ENCODE measurements around a stretch of chr9.

- RRBS, result no CpG with 5 or more reads among the region's 3 CpGs
Measured at GRCh38 chr9:69470633-69470871, 145.5 kb downstream of the ENTREP1 start.

GRCh38 chr9:69632554-69633136 is 39.5 kb downstream of the APBA1 start:
- RRBS, result no CpG with 5 or more reads among the region's 4 CpGs

DNA sequence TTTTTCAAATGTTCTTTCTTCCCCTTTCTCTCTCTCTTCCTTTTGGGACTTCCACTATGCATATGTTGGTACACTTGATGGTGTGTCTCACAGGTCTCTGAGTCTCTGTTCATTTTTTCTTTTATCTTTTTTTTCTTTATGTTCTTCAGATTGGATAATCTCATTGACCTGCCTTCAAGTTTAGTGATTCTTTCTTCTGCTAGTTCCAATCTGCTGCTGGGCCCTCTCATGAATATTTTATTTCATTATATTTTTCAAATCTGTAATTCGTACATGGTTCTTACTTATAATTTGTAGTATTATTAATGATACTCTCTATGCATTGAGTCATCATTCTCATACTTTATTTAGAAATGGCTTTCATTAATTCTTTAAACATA is 69.1 kb upstream of the SMC5 start:
- RRBS, result no CpG with 5 or more reads among the region's 1 CpG

DNA sequence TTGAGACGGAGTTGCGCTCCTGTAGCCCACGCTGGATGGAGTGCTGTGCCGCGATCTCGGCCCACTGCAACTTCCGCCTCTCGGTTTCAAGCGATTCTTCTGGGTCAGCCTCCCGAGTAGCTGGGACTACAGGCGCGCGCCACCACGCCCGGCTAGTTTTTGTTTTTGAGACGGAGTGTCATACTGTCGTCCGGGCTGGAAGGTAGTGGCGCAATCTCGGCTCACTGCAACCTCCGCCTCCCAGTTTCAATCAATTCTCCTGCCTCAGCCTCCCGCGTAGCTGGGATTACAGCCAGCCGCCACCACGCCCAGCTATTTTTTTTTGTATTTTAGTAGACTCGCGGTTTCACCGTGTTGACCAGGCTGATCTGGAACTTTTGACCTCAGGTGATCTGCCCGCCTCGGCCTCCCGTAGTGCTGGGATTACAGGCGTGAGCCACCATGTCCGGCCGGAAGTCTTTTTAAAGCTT is 1.2 kb downstream of the SMC5 start:
- RRBS, result 50% methylated on average over 2 of the region's 34 CpGs

DNA sequence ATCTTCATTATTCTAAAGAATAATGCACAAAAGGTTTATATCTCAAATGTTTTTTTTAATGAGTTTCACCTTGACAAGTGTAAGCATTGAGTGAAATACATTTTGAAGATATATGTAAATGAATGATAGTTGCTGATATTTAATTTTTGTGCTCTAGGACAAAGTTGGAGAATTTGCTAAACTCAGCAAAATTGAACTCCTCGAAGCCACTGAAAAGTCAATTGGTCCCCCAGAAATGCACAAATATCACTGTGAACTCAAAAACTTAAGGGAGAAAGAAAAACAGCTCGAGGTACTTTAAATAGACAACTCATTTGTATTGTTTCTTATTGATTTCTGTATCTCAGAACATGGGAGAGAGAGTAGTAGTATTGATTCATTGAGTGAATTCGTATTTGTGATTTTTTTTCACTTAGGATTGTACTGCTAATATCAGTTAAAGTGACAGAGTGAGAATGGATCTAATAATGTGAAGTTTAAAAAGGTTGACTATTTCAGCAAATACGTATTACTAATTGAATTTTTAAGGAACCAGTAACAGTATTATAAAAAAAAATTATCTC is 19.6 kb downstream of the SMC5 start:
- RRBS, result no CpG with 5 or more reads among the region's 4 CpGs

DNA sequence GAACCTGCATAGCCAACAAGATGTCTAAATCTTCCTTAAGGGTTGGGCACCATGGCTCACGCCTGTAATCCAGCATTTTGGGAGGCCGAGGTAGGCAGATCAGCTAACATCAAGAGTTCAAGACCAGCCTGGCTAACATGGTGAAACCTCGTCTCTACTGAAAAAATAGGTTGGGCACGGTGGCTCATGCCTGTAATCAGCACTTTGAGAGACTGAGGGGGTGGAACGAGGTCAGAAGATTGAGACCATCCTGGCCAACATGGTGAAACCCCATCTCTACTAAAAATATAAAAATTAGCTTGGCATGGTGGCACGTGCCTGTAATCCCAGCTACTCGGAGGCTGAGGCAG is 43.2 kb downstream of the SMC5 start:
- RRBS, result no CpG with 5 or more reads among the region's 7 CpGs

- RRBS, result no CpG with 5 or more reads among the region's 1 CpG
Measured at GRCh38 chr9:70404859-70405101, 9.7 kb downstream of the KLF9 start.

- RRBS, result no CpG with 5 or more reads among the region's 7 CpGs
Measured at GRCh38 chr9:70466914-70467646, 52.6 kb upstream of the KLF9 start.

DNA sequence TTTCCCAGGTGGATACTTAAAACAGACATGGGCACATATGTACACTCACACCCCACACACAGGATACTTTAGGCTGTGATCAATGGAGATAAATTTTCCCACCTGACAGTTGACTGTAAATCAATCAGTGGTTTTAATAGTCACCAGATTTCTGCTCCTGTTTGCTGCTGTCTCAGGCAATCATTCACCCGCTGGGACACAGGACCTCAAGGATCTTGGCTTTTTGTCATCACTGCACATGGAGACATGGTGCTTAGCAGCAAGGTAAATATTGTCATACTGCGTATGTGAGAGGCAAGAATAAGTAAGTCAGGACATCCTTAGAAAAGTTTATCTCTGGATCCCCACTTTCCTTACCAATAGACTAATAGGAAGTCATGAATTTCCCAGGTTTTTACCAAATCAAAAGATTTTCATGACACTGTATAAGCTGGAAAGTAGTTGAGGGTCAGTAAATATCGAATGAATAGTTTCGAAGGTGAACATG is 60.8 kb upstream of the KLF9 start:
- RRBS, result no CpG with 5 or more reads among the region's 4 CpGs

- RRBS, result no CpG with 5 or more reads among the region's 20 CpGs
Measured at GRCh38 chr9:70480165-70481053, 66.0 kb upstream of the KLF9 start.

- RRBS, result no CpG with 5 or more reads among the region's 2 CpGs
Measured at GRCh38 chr9:70574306-70574990, 160.0 kb upstream of the KLF9 start.

DNA sequence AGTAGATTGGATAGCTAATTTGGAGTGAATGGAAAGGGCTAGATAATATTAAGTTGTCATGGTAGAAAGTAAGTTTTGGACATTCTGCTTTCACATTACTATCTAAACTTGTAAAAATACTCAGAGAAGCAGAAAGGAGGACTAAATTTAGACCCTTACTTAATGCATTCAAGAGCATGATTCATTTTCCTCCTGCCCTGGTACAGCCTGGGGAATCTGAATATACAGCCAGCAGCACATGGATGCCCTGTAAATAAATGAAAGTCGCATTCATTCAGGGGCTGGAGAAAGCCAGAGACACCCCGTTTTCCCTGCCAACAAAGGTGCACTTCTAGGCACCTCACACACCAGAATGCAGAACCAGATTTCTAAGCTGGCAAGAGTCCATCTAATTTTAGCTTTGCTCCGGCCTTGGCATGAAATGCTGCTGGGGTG is 172.7 kb upstream of the KLF9 start:
- RRBS, result no CpG with 5 or more reads among the region's 3 CpGs

- RRBS, result no CpG with 5 or more reads among the region's 1 CpG
Measured at GRCh38 chr9:70594581-70594916, 180.1 kb upstream of the KLF9 start.

GRCh38 chr9:71699702-71700065 is 68.6 kb downstream of the CEMIP2 start:
- RRBS, result no CpG with 5 or more reads among the region's 4 CpGs

DNA sequence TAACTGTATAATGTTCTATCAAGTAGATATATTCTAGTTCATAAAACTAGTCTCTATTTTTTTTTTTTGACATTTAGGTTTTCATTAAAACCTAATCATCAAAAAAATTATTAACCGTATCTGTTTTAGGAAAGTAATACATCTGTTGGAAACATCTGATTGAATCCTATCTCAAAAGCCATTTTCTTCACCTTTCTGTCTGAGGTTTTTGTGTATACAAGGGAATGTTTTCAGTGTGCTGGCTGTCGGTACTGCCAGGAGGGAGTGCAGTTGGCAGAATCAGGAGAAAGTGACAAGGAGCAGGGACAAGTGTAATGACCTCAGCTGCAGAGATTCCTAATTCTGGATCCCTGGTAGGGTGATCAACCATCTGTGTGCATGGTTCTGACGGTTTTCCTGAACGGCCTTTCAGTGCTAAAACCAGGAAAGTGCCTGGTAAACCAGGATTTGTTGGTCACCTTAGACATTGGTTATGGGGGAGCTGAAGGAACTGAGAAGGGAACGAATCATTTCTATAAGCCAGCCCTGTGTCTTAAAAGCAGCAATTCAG is 1.6 kb upstream of the GDA start:
- RRBS, result no CpG with 5 or more reads among the region's 5 CpGs

DNA sequence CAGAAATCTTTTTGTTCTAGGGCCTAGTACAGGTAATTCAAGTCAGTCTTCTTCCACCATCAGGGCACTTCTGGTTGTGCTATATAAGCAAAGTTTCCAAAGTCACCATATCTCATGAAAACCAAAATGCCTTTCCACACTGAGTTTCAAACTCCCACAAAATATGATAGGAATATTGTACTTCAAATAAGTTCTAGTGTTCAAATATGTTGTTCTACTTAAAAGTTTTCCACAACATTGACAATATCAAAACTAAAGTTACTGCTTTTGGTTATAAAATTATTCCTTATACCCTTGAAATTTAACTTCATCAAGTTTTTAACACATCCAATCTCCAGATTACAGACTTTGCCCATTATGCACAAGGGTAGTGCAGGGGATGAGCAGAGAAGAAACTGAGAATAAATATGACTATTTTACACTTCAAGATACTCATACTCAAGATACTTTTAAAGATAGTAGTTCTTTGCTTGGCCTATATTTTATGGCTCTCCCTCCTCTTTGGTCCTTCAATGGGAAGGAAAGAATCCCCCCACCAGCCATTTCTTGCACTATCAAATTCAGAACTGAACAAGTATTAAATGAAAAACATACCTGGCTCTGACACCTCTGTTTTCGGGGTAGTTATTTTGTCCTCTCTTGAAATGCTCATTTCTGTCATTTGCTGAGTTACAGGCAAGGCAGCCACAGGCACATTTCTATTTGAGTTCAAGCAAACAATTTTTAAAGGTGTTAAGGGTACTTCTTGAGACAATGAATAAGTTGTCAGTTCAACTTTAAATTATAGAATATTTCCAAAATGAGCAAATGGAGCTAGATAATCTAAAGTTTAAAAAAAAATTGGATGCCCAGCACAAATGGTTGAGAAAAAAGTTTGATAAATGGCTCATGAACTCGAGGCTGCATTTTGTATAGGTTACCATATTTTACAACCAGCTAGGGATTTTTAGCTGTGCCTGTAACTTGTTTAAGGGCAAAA is 5.9 kb downstream of the ZFAND5 start:
- RRBS, result no CpG with 5 or more reads among the region's 2 CpGs

DNA sequence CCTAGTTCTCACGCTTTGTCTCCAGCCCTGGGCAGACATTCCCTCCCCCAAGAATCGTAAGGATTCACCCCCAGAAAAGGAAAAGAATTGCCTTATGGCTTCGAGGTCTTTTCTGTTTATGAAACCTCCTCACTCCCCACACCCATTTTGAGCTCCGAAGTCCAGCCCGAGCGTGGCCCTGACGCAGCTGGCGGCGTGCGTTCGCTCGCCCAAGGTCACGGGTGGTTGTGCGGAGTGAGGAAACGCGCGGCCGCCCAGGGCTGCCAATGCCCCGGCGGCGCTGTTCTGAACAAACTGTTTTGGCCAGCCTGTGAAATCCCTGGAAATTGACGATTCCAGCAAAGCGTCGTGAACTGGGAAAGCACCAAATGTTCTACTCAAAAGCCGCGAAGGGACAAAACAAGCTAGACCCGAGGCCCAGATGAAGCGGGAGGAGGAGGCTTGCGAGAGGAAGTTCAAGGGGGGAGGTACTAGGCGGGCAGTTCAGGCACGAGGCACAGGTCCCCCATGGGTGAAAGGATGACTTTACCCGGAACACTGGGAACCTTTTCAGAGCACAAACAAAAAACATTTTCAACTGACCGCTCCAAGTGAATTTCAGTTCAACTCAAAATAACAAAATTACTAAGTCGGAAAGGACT is 661 bp upstream of the ZFAND5 start:
- RRBS, result no CpG with 5 or more reads among the region's 34 CpGs

- RRBS, result no CpG with 5 or more reads among the region's 2 CpGs
Measured at GRCh38 chr9:72476978-72477494, 44.4 kb upstream of the TMC1 start.

DNA sequence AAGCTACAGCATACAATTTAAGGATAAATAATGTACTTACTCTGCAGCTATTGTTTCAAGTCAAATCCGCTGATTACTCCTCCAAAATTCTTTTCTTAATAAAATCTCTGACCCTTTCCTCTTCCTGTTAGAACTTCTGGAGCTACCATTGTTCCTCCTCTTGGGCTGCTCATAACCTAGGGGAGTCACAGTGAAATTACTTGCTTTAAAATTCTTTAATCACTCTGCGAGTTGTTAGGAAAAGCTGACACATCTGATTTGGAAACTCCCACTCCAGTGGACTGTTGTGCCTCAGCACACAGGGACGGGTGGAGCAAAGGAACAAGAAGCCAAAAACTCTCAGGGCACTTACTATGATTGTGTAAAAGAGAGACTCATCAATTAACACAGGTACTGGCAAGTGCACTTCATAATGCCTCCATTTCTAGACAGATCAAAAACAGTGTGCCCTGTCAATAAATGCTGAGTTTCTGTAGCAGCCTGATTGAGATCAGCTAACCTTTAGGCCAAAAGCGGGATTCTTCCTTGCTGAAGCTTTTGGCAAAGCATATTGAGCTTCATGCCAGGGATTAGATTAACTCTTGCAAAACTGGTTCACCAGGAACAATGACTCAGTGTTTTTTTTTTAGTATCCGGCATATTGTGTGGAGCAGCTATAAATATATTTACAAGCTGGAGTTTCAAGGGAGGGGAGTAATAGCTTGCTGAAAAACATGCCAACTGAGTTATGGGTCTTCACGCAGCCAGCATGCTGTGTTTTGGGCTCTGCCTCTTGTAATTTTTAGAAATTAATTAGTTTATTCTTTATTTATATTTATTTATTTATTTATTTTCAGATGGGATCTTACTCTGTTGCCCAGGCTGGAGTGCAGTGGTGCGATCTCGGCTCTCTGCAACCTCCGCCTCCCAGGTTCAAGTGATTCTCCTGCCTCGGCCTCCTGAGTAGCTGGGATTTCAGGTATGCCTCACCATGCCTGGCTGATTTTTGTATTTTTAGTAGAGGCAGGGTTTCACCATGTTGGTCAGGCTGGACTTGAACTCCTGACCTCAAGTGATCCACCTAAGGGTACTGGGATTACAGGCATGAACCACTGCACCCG is 56.0 kb downstream of the TMC1 start:
- RRBS, result no CpG with 5 or more reads among the region's 11 CpGs